Myometrial cell (primary cell): ENCODE measurements around a stretch of chr6.

GRCh38 chr6:7200946-7201674 is 93.3 kb downstream of the RREB1 start:
- RAMPAGE, long total RNA = no peak

DNA sequence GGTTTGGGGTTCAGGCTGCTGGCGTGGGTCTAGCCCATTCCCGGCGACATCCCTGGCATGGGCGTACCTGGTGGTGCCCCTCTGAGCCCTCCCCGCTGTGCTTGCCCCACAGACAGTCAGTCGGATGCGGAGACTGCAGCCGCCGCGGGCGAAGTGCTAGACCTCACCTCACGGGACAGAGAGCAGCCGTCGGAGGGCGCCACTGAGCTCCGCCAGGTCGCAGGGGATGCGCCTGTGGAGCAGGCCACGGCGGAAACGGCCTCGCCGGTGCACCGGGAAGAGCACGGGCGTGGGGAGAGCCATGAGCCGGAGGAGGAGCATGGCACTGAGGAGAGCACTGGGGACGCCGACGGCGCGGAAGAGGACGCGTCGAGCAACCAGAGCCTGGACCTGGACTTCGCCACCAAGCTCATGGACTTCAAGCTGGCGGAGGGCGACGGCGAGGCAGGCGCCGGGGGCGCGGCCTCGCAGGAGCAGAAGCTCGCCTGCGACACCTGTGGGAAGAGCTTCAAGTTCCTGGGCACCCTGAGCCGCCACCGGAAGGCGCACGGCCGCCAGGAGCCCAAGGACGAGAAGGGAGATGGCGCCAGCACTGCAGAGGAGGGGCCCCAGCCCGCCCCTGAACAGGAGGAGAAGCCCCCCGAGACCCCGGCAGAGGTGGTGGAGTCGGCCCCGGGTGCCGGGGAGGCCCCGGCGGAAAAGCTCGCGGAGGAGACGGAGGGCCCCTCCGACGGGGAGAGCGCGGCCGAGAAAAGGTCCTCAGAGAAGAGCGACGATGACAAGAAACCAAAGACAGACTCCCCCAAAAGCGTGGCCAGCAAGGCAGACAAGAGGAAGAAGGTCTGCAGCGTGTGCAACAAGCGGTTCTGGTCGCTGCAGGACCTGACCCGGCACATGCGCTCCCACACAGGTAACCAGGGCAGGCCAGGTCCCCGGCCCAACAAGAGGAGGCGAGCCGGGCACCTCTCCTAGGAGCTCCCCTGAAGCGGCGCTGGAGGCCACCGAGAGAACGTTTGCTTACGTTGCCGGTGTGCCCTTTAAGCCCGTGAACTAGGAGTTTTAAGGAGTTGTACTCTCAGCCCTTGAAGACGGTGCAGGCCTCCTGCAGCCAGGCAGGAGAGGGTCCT is 66.3 kb downstream of the SSR1 start:
- RAMPAGE, long total RNA = no peak

GRCh38 chr6:7260437-7261603 is 52.2 kb downstream of the SSR1 start:
- RAMPAGE, long total RNA = no peak

DNA sequence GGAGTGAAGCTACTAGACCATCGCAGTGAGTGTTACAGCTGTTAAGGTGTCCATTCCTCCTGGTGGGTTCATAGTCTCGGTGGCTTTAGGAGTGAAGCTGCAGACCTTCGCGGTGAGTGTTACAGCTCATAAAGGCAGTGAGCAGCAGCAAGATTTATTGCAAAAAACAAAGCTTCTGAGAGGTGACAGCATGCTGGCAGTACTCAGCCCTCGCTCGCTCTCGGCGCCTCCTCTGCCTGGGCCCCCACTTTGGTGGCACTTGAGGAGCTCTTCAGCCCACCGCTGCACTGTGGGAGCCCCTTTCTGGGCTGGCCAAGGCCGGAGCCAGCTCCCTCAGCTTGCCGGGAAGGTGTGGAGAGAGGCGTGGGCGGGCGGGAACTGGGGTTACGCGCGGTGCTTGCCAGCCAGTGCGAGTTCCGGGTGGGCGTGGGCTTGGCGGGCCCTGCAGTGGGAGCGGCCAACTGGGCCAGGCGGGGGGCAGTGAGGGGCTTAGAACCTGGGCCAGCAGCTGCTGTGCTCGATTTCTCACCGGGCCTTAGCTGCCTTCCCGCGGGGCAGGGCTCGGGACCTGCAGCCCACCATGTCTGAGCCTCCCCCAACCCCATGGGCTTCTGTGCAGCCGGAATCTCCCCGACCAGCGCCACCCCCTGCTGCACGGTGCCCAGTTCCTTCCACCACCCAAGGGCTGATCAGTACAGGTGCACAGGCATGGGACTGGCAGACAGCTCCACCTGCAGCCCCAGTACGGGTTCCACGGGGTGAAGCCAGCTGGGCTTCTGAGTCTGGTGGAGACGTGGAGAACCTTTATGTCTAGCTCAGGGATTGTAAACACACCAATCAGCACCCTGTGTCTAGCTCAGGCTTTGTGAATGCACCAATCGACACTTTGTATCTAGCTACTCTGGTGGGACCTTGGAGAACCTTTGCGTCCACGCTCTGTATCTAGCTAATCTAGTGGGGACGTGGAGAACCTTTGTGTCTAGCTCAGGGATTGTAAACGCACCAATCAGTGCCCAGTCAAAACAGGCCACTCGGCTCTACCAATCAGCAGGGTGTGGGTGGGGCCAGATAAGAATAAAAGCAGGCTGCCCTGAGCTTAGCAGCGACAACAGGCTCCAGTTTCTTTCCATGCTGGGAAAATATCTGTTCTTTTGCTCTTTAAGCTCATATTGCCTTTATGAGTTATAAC is 2.3 kb upstream of the SSR1 start:
- RAMPAGE, long total RNA = no peak

- RAMPAGE, long total RNA = no peak
Measured at GRCh38 chr6:7389149-7389590, 372 bp downstream of the CAGE1 start.

- RAMPAGE, long total RNA = no peak
Measured at GRCh38 chr6:7543849-7544908, 2.7 kb downstream of the DSP start.

DNA sequence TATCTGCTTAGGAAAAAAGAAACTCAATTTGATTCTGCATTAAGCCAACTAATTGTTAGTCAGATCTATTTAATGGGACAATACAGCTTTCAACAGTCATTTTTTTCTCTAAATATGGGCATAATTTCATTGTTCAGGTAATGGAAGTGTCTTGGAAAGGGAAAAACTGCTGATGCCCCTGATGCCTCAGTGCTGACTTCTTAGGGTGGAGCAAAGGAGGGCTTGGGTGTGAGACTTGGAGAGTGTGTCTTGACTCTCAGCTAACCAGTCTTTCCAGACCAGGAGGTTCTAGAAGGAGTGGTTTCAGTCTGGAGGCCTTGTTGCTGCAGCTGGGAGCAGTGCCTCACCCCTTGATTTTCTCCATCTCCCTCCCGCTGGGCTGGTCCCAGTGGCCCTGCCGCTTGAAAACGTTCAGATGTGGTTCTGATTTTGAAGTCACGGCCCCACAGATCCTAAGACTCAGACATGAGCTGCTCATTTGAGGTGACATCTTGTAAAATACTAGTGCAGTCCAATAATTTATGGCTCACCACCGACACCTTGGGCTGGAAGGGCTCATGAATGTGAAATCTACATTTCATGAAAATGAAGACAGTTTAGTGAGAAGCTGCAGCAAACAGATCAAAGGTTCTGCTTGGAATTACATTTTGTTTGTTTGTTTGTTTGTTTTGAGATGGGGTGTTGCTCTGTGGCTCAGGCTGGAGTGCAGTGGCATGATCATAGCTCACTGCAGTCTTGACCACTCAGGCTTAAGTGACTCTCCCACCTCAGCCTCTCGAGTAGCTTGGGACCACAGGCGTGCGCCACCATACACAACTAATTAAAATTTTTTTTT is 5.5 kb downstream of the DSP start:
- RAMPAGE, long total RNA = no peak

DNA sequence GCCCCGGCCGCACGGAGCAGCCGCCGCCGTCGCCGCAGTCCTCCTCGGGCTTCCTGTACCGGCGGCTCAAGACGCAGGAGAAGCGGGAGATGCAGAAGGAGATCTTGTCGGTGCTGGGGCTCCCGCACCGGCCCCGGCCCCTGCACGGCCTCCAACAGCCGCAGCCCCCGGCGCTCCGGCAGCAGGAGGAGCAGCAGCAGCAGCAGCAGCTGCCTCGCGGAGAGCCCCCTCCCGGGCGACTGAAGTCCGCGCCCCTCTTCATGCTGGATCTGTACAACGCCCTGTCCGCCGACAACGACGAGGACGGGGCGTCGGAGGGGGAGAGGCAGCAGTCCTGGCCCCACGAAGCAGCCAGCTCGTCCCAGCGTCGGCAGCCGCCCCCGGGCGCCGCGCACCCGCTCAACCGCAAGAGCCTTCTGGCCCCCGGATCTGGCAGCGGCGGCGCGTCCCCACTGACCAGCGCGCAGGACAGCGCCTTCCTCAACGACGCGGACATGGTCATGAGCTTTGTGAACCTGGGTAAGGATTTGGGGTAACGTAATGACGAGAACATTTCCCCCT is 1.3 kb downstream of the BMP6 start:
- RAMPAGE, long total RNA = no peak

DNA sequence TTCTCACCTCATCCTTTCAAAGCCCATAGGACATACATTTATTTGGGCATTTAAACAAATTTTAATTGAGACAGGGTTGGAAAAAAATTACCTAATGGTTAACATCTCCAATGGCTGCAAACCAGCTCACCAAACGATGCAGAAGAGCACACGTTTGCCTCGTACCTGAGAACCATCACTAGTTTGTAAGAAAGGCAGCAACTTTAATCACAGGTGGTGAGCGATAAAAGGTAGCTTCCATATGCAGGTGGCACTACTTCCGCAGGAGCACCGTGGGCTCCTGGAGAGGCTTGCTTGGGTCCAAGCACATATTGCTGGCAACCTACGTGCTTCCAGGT is 31.2 kb downstream of the TXNDC5 start:
- RAMPAGE, long total RNA = no peak

DNA sequence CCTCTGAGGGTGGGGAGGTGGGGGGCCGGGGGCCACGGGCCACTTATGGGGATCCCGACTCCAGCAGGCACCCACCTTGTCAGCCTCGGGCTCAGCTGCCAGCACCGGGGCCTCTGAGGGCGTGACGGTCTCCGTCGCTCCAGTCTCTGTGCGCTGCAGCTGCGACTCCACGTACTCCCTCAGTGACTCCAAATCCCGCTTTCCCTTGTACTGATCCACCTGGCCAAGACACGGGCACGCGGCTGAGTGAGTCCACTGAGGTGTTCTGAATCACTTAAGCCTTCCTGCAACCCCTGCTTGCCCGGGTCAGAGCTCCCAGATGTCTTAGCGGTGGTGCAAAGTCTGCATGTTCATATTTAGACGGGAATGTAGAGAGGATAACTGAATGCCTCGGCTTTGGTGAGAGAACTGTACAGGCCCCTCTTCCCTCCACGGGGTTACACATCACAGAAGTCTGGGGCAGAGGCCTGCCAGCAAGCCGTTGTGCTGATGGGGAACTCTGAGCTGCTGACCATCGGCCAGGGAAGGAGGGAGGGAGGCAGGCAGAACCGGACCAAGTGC is 21.9 kb downstream of the TXNDC5 start:
- RAMPAGE, long total RNA = no peak

DNA sequence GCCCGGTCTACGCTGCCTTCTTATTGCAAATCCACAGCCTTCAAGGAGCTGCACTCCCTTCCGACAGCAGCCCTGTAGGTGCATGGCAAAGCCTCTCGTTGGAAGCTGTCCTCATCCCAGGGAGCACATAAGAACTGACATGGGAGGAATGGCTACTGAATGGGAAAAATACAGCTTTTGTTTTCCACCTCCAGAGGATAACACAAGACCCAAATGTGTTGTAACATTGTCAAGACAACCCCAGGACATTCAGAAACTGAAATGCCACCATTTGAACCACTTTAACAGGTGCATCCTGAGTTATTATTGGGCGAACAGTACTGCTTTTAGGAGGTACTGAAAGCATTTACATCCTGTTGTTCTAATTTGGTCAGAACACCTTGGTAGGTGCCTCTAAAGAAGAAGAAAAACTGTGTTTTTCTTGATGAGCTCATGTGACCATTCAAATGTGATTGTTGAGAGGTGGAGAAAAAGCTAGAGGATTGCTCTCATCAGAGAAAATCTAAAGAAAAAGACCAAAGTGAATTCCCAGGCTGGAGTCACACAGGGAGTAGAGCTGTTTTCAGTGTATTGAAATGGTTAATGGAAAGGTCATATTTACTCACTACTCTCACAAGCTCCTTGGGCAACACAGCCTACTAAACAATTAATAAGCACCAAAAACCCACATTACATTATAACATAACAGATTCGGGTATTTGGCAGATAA is 6.4 kb upstream of the TXNDC5 start:
- RAMPAGE, long total RNA = no peak

DNA sequence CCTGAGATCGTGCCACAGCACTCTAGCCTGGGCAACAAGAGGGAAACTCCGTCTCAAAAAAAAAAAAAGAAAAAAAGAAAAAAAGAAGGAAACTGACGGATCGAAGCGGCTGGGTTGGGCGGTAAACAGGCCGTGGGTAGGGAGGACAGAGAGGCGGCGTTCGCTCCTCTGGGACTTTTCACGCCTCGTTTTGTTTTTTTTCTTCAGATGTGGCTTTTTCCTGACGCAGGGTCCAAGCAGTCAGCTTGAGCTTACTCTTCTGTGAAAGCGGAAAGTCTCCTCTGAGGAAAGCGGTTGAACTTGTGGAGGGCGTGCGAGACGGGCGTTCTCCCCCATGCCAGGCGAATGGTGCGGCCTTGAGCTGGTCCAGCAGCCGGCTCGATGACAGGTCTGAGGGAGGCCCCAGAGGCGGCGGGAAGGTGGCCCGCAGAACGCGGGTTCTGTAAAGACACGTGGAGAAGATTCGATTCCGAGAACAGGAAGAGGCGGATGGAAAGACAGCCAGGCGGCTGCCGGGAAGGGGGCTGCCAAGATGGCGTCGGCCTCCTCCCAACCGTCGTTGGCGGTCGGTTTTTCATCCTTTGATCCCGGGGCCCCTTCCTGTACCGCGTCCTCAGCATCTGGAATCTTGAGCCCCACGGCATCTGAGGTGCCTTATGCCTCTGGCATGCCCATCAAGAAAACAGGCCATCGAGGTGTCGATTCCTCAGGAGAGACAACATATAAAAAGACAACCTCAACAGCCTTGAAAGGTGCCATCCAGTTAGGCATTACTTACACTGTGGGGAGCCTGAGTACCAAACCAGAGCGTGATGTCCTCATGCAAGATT is 75.6 kb upstream of the TXNDC5 start:
- RAMPAGE, long total RNA = no peak

DNA sequence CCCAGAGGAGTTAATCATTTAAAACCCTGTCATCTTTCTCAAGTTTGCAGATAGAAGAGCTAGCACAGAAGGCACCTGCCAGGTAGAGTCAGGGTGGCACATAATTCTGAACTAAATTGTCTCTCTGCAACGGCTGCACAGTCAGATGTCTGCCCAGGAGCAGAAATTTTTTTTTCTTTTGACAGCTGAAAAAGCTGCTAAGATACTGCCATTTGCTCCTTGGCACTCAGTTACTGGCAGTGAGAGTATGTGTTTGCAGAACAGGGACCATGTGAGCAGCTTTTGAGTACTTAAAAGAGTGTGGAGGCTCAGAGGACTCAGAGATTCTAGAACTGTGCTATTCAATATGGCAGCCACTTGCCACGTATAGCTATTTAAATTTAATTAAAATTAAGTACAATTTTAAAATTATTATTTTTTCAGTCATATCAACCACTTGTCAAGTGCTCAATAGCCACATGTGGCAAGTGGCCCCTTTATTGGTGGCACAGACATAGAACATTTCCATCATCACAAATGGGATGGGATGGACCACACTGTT is 202.8 kb upstream of the SLC35B3 start:
- RAMPAGE, long total RNA = no peak

- RAMPAGE, long total RNA = no peak
Measured at GRCh38 chr6:10196027-10196502, 218.8 kb downstream of the TFAP2A start.

DNA sequence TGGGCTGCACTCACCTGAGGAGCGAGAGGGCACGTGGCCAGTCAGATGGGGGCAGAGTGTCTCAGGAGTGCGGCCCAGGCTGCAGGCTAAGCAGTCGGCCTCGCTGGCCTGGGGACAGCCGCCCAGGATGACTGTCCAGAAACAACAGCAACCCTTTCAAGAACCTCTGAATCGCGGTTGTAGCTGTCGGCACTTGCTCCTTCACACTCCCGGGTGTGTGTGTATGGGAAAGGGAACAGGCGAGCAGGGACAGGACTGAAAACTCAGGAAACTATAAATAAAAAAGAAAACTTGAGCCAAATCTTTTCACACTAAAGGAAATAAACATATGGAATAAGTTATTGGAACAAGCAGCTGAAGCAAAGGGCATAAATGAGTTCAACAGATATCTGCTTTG is 63.0 kb downstream of the TFAP2A start:
- RAMPAGE, long total RNA = no peak

DNA sequence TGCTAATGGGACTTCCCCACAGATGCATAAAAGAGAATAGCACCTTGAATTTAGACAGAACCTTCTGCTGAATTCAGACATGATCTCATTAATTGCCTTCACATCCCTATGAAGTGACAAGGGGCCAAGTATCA is 59.4 kb downstream of the TFAP2A start:
- RAMPAGE, long total RNA = no peak

GRCh38 chr6:10400222-10400948 is 14.5 kb downstream of the TFAP2A start:
- RAMPAGE, long total RNA = no peak

GRCh38 chr6:10451638-10452401 is 36.9 kb upstream of the TFAP2A start:
- RAMPAGE, long total RNA = no peak

- RAMPAGE, long total RNA = no peak
Measured at GRCh38 chr6:10524695-10525099, 3.5 kb downstream of the GCNT2 start.

GRCh38 chr6:10583206-10584066 is 62.3 kb downstream of the GCNT2 start:
- RAMPAGE, long total RNA = no peak